Subcutaneous adipose tissue (tissue), 3 donors: Measurements from ENCODE around the genes MANSC1 and DUSP16.

- PRO-cap: no peak
- RAMPAGE, long total RNA, 3 experiments: no peak in any of the 3 experiments
Measured at GRCh38 chr12:11766271-11767065, 117.0 kb downstream of the ETV6 start.

DNA sequence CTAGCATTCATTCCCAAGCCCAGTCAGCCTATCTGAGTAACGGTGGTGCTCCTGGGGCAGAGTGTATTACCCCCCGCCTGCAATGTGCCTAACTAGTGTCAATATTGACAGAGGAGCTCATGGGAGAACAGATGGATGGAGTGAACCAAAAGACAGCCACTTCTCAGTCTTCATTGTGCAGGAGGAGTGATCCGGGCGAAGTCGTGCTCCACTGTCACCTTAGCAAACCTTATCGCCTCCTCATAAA lies 126.8 kb upstream of the BCL2L14 start:
- PRO-cap: no peak
- RAMPAGE, long total RNA, 3 experiments: no peak in any of the 3 experiments

DNA sequence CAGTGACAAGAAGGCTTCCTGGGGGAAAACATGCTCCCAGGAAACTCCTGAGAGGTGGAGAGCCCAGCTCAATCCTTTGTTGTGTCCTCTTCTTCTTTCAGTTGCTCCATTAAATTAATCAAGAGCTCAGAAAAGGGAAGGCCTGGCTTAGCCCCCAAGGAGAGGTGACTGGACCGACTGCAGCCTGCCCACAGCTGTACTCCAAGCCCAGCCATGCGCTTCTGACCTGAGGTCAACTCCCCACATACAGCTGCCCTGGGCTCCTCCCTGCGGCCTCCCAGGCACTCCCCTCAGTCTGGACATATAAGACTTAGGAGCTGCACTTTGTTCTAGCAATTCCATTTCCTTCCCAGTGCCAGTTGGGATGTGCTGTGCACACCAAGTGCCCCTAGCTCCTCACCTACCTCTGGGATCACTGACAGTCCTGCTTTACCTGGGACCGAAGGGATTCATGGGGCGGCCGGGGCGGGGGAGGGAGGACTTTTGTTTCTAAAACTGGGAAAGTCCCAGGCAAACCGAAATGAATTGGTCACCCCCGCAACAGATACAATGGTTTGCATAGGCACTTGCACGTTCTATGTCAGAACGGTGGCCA lies 59.4 kb upstream of the BCL2L14 start:
- PRO-cap: unidirectional peak, minus-strand start at position 111 of the sequence
- RAMPAGE, long total RNA, 3 experiments: no peak in any of the 3 experiments

DNA sequence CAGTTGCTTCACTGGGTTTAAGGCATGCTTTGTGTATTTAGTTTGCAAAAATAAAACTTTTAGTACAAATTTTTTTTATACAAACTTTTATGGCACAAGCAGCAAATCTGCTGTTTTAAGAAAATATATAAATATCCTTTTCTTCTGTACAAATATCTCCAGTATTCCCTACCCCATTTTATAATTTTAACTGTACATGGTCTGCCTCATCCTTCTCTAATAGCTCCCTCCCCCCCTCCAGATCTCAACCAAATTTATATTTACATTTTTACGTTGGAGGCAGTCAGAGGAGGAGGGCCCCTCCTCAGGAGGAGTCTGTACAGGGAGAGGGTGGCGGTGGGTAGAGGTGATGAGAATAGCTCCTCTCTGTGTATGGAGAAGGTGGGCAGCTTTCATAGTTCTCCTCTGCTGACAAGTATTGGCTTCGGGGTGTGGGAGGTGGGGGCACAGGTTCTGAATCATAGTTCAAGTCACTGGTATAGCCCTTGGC lies 50.1 kb downstream of the BCL2L14 start:
- PRO-cap: no peak
- RAMPAGE, long total RNA, 3 experiments: no peak in any of the 3 experiments

- PRO-cap: no peak
- RAMPAGE, long total RNA, 3 experiments: no peak in any of the 3 experiments
Measured at GRCh38 chr12:12214628-12215553, 52.0 kb downstream of the LRP6 start.

- PRO-cap: no peak
- RAMPAGE, long total RNA, 3 experiments: no peak in any of the 3 experiments
Measured at GRCh38 chr12:12219700-12219991, 47.2 kb downstream of the LRP6 start.

DNA sequence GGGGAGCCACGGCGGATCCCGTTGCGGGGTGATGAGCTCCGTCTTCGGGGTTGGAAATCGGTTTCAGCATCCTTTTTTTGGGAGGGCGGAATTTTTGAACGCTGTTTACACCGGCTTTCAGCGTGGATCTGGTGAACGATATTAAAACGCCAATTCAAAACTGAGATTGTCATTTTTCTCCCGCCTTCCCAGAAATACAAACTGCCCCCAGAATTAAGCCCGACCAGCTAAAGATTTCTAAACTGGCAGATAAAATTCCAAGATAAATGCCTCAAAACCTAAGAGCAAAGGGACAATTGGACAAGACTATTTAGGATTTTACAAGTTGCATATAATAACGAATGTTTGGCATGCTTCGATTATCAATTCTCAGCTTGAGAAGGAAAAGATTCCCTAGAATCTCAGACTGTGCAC lies 622 bp upstream of the LRP6 start:
- PRO-cap: no peak
- RAMPAGE, long total RNA, 3 experiments: no peak in any of the 3 experiments

DNA sequence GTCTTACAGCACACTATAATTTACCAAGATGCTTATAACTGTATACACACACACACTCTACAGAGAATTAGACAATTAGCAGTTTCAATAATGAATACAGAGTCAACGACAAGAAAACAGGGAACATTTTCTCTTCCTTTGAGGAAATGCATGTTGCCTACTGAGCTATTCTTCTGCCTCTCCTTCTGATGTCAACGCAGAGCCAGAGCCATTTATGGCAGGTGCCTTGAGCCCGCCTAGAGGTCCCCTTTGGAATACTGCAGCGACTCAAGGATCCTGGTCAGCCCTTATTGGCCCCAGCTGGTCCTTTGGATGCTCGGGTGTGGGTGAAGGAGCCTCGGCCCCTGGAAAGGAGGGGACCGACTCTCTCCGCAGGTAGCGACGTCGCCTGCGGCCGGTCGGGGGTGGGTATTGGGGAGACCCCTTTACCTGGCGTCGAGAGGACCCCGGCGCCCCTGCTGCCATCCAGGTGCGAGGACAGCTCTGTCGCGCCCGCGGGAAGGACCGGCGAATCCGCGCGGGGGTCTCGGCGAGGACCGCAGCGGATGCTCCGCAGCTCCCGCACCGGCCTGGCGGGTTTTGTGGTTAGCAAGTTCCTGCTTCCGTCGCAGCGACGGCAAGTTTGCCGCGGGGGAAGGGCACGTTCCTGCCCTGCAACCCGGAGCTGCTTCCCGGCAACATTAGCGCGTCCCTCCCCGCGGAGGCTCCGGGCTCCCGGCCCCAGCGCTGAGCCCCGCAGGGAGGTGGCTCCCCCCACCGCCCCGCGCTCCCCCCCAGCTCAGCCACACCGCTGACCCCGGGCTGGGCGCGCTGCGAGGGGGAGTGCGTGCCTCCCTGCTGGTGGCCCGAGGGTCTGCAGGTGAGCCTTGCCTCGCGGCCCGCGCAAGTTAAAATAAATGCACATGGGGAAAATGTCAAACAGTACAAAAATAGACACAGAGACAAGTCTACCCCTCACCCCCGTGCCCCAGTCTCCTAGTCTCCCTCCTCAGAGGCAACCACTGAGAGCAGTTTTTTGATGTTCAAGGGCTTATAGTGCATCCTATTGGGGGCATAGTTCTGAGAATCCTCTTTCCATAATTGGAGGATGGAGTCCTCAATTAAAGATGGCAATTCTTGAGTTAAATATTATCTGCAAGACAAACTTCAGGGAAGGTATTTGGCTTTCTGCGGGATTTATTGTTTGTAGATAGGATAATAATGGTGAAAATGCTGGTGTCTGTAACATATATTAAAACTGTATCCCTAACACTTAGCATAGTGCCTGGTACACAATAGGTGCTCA lies at the start of gene MANSC1:
Gene MANSC1 (minus strand): TSS at position 594 of the 1,285 bp plus-strand sequence.
- PRO-cap: bidirectional peak, plus-strand start at position 680 of the sequence, minus-strand start at position 581 of the sequence
- RAMPAGE, long total RNA, 3 experiments: start-site peak on the minus strand in 3 of 3 experiments, centred at positions 590 to 592 of the sequence, 38 to 65 reads per replicate

DNA sequence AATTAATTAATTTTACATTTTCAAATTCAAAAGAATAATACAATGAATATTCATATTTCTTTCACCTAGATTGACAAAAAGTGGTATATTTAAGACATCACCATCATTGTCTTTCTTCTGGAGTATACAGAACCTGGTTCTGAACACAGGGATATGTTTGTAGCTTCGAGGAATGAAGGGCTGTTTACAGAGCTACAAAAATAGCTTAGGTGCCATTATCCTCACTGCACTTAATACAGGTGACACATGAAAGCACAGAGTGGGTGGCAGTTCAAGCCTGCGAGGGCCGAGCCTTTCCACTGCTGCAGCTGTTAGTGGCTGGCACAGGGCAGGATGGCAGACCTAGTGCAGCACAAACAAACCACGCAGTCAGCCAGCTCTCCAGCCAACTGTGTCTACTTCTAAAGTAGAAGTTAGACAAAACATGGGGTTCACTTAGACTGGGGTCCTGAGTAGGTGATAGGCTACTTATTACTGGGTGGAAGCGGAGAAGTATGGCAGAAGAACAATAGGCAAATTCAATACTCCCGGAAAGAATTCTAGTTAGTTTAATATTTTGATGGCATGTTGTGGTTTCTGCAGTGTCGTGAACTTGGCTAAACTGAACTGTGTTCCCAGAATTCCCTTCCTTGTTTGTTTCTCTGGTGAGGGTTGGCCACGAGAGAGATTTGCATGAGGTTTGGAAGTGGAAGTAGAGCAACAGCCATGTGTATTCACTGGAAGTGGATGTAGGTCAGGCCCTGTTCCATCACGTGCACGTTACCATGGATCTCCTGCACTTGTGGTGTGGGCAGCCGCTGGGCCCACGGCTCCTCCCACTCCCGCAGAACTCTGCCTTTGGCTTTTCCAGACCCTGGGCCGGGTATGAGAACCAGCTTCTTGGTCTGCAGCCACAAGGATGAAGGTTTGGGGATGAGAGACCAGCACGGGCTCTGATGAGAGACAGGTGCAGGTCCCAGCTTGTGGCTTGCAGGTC lies 95.3 kb downstream of the DUSP16 start:
- PRO-cap: no peak
- RAMPAGE, long total RNA, 3 experiments: no peak in any of the 3 experiments

DNA sequence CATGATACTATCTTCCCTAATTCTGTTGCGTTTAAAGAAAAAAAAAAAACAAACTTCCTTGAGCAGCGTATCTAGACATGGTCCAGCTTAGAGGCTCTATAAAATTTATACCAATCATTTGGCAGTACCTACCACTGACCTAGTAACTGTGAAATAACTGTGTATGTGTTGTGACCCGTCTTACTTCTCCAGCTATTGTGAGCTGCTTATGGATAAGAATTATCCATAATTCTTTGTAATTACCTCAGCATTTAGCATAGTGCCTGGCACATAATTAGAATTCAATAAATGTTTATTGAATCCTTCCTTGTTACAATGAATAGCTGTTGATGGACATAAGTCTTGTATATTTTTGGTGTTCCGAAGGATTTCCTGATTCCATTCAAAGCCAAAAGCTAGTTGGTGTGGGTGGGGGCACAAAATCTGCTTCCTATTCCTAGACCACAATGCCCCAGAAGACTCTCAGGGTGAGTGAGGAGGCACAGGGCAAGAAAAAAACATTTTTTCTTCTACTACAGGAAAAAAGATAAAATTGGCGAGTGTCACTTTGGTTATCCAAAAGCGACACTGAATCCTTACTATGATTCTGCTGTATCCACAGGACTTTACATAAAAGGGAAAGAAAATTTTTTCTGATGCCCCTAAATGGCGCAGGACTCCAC lies 53.1 kb downstream of the DUSP16 start:
- PRO-cap: no peak
- RAMPAGE, long total RNA, 3 experiments: no peak in any of the 3 experiments

DNA sequence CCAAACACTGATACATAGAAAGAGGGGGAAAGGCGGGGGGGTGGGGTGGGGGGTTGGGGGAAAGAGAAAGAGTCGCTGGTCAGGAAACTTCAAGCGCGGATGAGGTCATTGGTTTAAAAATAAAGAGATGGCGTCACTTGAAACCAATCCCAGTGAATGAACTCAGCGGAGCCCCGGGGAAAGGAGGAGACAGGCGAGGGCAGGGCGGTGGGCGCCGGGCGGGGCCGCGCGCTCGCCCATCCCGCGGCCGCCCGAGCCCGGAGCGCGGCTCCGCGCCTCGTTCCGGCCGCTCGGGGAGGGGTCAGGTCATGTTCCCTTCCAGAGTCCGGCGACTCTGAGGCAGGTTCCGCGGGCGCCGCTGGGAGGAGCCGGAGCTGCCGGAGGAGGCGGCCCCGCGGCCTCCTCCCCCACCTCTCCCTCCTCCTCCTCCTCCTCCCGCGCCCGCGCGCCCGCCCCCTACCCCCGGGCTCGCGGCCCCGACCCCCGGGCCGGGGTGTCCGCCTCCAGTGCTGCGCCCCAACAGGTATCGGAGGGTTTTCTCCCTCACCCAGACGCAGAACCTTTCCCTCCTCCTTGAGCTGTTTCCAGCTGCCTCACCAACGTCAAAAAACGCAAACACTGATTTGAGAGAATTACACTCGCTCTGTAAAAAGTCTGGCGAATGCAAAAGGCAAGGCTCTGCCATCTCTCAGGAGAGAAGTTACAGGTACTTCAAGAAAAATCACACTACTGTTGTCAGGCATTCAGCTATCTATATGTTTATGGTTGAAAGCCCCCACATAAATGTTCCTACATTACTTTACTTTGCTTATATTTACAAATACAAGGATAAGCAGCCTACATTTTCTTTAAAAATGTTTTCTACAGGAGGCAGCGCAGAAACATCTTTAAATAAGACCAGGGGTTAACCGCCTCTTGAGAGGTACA lies at the start of gene DUSP16:
Gene DUSP16 (minus strand): TSS at position 336 of the 927 bp plus-strand sequence.
- PRO-cap: bidirectional peak, plus-strand start at position 185 of the sequence, minus-strand start at position 101 of the sequence; bidirectional peak, plus-strand start at position 342 of the sequence, minus-strand start at position 336 of the sequence; bidirectional peak, plus-strand start at position 648 of the sequence, minus-strand start at position 620 of the sequence
- RAMPAGE, long total RNA, 3 experiments: no peak in any of the 3 experiments

DNA sequence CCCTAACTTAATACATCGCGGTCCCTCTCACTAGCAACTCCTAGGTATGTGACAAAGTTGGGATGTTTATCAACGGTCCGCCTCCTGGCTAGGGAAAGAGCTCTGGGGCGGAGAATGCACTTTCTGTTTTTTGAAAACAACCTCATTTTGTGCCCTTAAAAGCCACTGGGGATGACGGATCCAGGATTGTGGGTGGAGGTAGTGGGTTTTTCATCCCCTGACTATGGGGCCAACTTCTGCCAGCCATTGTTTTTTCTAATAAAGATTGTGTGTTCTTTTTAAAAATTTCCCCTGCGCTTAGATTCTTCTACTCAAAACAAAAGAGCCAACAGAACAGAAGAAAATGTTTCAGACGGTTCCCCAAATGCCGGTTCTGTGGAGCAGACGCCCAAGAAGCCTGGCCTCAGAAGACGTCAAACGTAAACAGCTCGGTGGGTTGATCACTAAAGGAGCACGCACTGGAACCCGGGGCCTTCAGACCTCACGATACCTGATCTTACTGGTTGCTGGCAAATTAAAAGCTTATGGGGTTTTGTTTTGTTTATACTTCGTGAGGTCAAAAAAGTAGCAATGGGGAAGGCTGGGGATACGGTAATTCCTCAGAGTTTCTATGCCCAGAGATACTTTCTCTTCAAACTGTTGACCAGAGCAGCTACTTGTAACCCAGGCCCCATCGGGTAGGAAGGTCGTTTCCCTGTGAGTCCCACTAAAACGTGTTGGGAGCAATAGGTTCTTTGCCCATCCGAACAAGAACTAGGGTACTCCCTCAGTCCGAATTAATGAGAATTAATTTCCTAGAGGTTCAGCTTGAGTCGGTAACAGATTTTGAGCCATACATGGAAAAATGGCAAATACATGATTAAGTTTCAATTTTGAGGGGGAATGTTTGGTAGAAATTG lies 1.6 kb downstream of the CDKN1B start:
- PRO-cap: bidirectional peak, plus-strand start at position 145 of the sequence, minus-strand start at position 42 of the sequence
- RAMPAGE, long total RNA, 3 experiments: no peak in any of the 3 experiments

- PRO-cap: no peak
- RAMPAGE, long total RNA, 3 experiments: no peak in any of the 3 experiments
Measured at GRCh38 chr12:12749301-12750038, 32.3 kb downstream of the CDKN1B start.

GRCh38 chr12:12809135-12809479 lies 4.0 kb upstream of the DDX47 start:
- PRO-cap: no peak
- RAMPAGE, long total RNA, 3 experiments: no peak in any of the 3 experiments

DNA sequence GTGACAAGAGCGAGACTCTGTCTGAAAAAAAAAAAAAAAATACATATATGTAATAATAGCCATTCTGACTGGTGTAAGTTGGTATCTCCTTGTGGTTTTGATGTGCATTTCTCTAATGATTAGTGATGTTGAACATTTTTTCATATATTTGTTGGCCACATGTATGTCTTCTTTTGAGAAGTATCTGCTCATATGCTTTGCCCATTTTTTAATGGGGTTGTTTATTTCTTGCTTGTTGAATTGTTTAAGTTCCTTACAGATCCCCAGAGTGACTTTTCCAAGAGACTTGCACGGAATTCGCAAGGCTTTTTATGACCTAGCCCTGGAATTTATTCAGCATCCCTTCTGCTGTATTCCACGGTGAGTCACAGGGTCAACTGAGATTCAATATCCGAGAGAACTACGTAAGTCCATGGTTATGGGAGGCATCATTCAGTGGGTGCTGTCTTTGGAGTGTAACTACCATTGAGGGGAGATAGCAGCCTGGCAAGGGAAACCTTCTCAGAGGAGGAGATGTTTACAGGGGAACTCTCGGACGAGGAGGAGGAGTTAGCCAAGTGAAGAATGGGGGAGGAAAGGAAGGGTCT lies 21.0 kb upstream of the GPRC5A start:
- PRO-cap: no peak
- RAMPAGE, long total RNA, 3 experiments: no peak in any of the 3 experiments

DNA sequence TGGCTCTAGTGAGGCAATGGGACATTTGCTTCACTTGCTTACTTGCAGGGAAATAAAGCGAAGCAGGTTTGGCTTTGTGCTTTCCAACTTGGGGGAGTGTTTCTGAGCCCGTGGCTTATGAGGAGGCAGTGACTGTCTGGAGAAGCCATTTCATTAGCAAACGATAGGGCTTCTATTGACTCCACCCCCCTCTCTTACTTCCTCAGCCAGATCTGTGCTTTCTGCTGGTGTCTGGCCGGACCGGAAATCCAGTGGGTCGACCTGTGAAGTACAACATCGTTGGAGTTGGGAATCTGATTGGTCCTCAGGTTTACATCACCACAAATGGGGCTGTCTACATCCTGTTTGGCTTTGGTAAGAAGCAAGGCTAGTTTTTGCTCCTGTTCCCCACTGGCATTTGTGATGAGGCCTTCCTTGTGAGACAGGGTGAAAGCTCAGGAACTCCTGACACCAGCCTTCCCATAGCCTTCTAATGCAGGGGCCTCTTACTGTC lies 22.3 kb downstream of the FAM234B start:
- PRO-cap: no peak
- RAMPAGE, long total RNA, 3 experiments: no peak in any of the 3 experiments

DNA sequence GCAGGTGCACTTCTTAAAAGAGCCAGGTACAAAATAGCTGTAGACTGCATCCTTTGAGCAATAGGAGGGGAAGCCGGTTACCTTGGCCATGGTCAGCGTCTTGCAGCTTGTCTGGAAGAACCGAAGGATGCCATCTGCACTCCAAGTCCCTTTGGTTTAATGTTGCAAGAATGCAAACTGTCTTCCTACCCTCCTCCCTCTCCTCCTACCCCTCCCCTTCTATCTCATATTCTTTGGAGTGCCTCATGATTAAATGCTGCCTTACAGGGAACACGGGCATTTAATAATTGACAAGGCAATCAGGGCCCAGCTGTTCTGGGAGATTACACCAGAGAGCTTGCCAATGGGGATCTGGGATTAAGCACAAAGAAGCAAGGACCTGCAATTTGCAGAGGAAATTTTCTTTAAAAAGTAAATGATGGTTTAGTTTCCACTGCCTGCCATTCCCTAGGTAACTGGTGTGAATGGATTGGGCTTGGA lies 7.9 kb downstream of the GSG1 start:
- PRO-cap: no peak
- RAMPAGE, long total RNA, 3 experiments: no peak in any of the 3 experiments

DNA sequence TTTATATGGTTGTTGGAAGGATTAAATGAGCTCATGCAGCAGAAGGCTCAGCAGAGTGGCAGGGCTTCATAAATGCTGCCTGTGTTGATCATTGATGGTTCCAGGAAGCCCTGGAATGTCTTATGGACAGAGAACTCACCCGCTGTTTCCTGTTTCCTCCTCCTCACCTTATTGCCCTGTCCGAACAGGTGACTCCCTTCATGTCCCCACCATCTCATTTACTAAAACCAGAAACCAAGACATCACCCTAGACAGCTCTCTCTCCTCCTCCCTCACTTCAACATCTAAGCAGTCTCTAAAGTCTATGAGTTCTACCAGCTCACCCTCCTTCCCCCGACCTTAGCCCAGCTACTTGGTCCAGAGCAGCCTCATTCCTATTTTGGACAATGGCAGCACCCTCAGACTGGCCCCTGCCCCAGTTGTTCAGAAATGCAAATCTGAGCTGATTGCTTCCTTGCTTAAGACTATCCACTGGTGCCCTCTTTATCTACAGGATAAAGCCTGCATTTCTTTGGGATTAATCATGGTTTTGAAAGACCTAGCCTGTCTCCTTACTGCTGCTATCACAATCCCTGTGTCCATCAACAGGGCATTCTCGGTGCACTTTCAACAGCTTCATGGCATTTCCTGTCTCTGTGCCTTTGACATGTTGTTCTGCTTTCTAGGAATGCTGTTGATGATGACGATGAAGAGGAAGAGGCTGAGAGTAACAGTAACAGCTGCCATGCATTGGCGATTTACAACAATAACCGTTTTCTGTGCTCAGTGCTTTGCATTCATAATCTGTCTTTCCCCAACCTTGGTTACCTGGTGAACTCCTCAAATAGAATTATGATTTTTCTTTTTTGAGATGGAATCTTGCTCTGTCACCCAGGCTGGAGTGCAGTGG lies 21.5 kb upstream of the GSG1 start:
- PRO-cap: no peak
- RAMPAGE, long total RNA, 3 experiments: no peak in any of the 3 experiments

DNA sequence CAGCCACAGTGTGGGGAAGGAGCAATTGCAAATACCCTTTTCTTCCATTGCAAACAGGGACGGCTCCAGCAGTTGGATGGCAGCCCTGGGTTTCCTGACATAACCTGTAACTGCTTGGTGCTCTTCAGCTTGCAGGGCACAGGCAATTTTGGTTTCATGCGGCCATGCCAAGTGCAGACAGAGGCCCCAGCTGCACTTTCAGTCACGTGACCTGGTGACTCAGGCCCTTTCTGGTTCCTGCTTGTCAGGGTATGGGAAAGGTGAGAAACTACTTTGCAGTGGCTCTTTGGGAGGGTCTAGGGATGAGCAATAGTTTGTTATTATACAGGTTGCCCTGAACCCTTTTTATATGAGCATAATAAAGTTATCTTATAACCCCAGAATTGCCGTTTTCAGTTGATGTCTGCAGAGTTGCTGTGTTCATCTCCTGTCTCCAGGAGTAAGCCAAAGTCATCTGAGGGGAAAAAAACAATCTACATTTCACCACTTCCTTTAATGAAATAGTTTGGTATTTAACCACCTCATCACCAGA lies 31.0 kb upstream of the EMP1 start:
- PRO-cap: no peak
- RAMPAGE, long total RNA, 3 experiments: no peak in any of the 3 experiments

- PRO-cap: bidirectional peak, plus-strand start at chr12:13206598, minus-strand start at chr12:13206458
- RAMPAGE, long total RNA, 3 experiments: no peak in any of the 3 experiments
Measured at GRCh38 chr12:13205609-13206907, 9.5 kb downstream of the EMP1 start.